Measurements from ENCODE around the genes MICOS10, PLA2G2E and VWA5B1.

- RRBS: no CpG with 5 or more reads among the region's 11 CpGs
These were observed 116.8 kb upstream of the IFFO2 start for GRCh38 chr1:19073220-19073696.

GRCh38 chr1:19079250-19080474 is 123.2 kb upstream of the IFFO2 start:
- RRBS: no CpG with 5 or more reads among the region's 20 CpGs

DNA sequence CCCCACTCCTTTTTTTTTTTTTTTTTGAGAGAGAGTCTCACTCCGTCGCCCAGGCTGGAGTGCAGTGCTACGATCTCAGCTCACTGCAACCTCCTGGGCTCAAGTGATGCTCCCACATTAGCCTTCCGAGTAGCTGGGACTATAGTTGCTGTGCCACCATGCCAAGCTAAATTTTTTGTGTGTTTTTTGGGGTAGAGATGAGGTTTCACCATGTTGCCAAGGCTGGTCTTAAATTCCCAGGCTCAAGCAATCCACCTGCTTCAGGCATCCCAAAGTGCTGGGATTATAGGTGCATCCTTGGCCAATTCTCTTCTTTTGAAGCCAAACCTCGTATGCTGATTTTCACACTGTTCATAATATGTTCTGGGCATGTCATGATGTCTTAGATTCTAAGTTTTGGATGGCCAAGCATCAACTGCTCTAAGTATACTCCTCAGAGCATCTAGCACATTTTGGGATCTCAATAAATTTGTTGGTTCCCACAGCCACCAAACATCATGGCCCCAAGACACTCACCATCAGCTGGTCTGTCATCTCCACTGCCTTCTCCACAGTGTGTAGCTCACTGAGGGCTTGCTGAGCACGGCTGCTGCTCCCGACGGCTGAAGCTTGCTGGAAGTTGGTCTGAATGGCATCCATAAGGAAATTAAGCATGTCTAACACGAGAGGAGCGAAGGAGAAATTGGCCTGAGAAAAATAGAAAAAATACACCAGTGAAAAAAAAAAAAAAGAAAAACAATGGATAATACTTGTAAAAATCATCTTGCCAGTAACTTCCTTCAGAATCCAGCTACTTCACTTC is 50.3 kb downstream of the UBR4 start:
- RRBS: no CpG with 5 or more reads among the region's 10 CpGs

DNA sequence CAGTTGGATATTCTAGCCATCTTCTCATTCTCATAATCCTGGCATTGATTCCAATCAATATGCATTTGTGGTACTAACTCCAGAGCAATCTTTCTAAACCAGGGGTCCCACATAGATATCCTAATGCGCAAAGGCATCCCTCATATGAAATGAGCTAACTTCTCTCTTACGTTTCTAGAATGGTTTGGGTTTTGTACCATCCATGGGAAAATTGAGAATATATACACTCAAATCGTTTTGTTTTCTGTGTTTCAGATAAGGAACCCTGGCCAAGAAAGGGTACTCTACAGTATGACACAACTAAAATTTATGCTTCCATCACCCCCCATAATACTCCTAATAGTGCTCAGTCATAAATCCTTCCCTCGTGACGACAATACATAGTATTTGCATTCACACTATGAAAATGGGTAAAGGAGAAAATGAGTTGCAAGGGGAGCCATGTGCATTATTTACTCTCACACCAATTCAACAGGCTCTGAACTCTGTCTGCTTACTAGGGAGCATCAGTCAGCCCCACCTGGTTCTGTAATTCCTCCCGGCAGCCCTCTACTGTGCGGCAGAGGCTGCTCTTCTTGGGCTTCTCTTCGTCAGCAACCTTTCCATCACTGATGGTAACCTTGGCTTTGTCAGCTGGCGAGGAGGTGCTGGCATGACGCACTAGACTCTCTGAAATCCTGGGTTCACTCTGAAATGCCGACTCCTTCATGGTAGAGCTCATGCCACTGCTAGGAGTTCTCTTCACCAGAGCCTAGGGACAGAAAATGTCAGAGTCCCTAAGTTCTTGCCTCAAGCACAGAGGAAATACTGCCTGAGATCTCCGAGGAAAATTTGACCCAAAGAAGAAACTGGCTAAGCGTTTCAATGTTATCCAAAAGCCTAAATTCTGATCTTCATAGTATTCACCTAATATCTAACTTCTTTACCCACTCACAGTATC is 49.4 kb downstream of the UBR4 start:
- RRBS: no CpG with 5 or more reads among the region's 13 CpGs

- RRBS: no CpG with 5 or more reads among the region's 12 CpGs
These were observed 13.1 kb downstream of the SLC66A1 start for GRCh38 chr1:19325265-19325674.

- RRBS: no CpG with 5 or more reads among the region's 9 CpGs
These were observed 80.8 kb downstream of the CAPZB start for GRCh38 chr1:19404486-19405033.

DNA sequence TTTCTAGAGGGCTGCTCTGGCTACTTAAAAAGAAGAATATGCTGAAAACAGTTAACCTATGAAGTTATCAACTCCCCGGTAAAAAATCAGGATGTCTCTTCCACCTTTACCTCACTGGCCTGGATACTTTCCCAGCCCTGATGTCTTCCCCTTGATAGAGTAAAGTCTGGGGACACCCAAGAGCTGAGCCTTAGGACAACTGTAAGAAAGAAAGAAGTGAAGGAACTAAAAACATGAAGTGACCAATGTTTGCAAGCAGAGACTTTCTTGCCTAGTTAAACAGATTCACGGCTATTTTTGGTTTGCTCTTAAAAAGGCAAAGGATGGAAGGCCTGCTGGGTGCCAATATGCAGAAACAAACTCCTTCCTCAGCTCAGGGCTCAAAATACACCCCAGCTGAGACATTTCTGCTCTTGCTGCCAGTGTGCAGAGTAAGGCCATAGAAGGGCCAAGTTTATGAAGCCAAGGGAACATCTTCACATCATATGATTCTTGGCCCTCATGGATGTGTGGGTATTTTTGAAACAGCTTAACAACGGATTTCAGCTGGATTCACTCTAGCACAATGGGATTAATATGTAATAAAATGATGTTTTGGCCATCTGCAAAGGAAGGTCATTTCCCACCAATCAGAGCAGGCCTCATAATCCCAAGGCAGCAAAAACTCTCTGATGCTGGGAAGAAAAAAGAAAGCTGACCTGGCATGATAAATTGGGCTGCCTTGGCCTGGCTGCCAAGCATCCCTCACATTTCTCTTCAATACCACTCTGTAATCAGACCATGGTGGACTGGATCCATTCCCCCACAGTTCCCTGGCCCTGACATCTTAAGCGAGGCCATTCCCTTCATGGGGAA is 70.8 kb downstream of the CAPZB start:
- RRBS: no CpG with 5 or more reads among the region's 4 CpGs

DNA sequence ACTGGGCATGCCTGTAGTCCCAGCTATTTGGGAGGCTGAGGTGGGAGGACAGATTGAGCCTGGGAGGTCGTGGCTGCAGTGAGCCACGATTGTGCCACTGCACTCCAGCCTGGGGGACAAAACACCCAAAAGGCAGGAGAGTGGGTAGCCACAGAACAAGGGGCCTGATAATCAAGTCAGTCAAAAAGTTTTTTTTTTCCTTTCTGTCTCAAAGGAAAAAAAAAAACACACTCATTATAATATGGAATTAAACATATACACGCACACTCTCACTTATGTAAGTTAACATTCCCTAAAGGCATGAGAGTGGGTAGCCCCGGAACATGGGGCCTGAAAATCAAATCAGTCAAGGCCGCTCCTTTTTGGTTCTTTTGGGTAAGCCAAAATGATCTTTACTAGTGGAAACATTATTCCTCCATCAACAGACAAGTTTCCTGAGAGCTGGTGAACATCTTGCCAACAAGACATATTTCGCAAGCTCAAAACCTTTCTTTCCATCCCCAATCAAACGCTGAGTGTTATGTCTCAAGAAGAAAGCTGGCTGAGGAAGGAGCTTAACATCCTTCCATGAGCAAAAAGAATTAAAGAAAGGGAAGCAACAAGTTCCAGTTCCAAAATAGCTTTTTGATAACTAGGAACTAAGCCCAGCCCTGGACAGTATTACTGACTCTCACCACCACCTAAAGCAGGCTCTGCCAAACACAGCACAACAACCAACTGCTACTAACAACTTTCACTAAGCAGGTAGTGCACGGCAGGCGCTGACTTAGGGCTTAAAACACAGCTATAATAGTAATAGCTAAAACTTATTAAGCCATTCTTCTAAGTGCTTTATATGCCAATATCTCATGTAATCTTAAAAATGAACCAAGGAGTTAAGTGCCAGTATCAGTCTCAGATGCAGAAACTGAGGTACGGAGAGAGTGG is 50.3 kb downstream of the CAPZB start:
- RRBS: no CpG with 5 or more reads among the region's 10 CpGs

GRCh38 chr1:19468238-19468921 is 17.0 kb downstream of the CAPZB start:
- RRBS: no CpG with 5 or more reads among the region's 14 CpGs

DNA sequence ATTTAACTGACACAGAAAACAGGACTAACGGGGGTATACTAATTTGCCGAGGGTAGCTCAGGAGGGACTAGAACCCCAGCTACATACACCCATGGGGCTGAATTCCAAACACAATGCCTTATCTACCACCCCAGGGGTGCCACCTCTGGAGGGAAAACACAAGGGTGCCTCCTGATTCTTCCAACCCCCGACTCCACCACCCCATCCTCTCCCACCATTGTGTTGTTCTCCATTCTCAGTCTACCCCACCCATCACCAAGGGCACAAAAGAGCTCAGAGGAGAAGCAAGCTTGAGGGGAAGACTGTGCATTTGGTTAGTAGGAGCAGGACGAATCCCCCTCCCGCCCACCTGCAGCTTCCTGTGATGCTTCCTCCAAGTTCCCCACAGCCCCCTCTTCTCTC is 22.0 kb upstream of the CAPZB start:
- RRBS: no CpG with 5 or more reads among the region's 5 CpGs

- RRBS: 2% methylated on average over 14 of the region's 45 CpGs
These were observed at the start of gene MICOS10 for GRCh38 chr1:19596123-19597196. Gene MICOS10, plus strand, starts transcription at chr1:19596979.

GRCh38 chr1:19604722-19605488 is 8.1 kb downstream of the MICOS10 start:
- RRBS: no CpG with 5 or more reads among the region's 3 CpGs

- RRBS: no CpG with 5 or more reads among the region's 27 CpGs
These were observed 1.7 kb downstream of the NBL1 start for GRCh38 chr1:19645524-19646407.

- RRBS: no CpG with 5 or more reads among the region's 9 CpGs
These were observed 8.0 kb downstream of the NBL1 start for GRCh38 chr1:19652088-19652619.

DNA sequence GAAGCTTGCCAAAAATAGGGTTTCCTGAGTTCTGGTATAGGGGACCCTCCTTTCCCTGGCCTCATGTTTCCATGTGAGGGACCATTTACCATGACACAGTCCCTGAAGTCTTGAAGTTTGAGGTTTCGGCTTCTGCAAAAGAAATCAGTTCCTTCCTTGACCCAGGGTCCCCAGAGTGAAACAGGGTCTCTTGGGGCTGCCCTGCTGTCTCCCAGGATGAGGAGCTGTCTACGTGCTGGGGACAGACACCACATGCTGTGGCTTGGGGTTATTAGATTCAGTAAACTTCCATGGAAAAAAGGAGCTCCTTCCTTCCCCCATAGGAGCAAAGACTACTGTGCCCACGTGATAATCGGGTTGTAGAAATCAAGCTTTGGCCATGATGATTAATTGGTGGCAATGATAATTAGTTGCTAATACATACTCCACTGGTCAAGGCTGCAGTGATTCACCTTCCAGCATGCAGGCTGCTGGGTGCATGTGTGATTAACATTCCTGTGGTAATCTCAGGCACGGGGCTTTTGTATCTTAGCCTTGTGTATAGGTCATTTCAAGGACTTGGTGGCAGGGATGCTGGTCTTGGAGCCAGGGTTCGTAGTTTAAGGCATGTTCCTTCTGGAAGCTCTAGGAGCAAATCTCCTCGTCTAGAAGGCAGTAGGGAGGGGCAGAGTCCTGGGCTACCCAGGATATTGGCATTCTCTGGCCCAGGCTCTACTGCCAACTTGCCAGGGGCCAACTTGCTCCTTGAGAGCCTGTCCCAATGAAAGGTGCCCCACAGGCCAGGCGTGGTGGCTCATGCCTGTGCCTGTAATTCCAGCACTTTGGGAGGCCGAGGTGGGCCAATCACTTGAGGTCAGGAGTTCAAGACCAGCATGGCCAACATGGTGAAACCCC is 41.4 kb downstream of the TMCO4 start:
- RRBS: no CpG with 5 or more reads among the region's 9 CpGs

- RRBS: no CpG with 5 or more reads among the region's 17 CpGs
These were observed 852 bp upstream of the RNF186 start for GRCh38 chr1:19815571-19816699.

- RRBS: no CpG with 5 or more reads among the region's 7 CpGs
These were observed 31.3 kb upstream of the RNF186 start for GRCh38 chr1:19846199-19847058.

DNA sequence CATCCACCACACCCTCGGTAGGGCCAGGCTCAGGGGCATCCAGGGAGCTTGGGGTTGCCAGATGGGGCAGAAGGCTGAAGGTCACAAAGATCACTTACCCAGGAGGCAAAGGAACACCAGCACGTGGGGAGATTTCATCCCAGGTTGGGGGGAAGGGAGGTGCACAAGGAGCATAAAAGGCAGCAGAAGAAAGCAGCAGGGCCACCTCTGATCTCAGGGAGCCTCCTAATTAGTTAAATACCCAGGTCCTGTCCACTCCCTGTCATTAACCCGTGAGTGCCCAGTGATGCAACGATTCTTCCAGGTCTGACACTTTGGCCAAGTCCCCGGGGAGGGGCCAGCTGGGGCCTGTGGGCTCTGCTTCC is at the start of gene PLA2G2E:
Gene PLA2G2E, minus strand, starts transcription at position 196 of the 365 bp plus-strand sequence.
- RRBS: no CpG with 5 or more reads among the region's 5 CpGs

- RRBS: no CpG with 5 or more reads among the region's 4 CpGs
These were observed 11.7 kb downstream of the PLA2G2A start for GRCh38 chr1:19967792-19967997.

DNA sequence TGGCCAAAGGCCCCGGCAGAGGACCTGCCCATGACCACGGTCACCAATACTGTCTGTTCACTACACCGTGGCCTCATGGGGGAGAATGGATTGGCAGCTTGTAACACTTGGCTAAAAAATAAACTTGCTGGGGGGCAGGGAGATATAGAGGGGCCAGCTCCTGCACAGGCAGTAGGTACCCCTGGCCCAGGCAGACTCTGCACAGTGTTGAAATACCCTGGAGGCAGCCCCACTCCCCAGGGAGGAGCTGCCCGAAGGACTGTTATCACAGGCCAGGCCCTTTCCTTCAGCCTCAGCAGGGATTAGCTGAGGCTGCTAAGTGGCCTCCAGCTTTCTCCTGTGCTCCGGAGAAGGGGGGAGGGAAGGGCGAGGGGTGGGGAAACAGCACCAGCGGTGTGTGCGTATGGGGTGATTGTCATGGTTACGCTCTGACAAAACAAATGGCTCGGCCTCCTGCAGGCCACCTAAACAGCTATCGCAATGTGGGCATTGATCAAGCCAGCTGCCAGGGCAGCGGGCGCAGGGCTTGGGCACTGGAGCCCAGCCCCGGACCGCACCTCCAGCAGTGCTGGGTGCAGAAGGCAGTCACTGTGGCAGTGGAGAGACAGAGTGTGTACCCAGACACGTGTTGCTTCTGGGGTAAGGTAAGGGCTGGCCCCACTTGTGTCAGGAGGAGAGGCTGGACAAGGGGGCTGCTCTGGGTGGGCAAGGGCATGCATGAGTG is at the start of gene VWA5B1:
Gene VWA5B1, plus strand, starts transcription at position 431 of the 724 bp plus-strand sequence.
- RRBS: no CpG with 5 or more reads among the region's 16 CpGs